Parietal lobe (tissue), 2 donors: Measurements from ENCODE around the gene DUSP1.

DNA sequence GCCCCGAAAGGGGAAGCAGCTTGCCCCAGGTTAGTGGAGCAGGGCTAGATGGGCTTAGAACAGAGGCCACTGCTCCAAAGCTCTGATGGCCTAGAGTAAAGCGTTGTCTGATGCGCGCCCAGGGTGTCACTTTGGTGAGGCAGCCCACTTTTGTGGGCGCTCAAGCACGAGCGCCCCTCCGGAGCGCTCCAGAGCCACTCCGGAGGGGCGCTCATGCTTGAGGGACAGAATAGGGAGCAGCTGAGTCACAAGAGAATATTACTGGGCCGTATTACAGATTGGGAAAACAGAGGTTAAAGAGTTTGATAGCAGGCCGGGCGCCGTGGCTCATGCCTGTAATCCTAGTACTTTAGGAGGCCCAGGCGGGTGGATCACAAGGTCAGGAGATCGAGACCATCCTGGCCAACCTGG, 7.0 kb downstream of the DUSP1 start:
- RAMPAGE, long total RNA = no peak

DNA sequence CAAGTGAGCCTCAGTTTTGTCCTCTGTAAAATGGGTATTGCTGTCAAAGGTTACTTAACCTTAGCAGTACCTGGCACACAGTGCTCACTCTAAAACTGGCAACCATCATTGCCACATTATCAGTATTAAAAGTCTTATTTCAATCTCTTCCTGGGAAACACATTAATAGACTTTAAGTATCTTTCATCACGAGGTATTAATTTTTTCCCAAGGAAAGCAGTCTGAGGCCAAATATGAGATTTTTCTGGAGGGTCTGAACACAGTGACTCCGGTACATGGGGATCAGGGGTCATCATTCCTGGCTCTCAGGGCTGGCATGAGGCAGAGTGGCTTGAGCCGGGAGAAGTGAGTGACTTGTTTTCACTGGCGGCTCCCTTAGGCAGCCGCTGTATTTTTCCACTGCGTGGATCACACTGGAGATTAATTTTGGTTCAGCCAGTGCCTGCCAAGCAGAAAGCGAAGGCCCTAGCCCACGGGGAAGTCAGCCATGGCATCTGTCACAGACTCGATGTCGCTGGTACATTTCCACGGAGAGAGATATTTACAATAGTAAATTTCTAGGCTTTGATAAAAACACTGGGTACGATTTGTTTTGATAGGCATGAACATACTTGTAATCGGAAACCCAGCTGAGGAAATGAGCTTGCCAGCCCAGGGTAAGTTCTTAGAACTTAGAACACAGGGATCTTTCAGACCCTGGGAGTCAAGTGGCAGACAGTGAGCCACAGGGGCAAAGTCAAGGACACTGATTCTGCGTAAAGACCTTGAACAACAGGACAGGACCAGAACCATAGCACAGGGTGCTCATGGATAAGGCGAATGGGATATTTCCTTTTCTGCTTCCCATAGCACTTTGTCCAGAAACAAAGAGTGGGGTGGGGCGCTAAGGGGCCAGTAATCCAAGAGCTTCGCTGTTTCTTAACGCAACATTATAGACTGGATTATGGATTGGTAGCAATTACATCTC, 4.7 kb downstream of the DUSP1 start:
- RAMPAGE, long total RNA = no peak

DNA sequence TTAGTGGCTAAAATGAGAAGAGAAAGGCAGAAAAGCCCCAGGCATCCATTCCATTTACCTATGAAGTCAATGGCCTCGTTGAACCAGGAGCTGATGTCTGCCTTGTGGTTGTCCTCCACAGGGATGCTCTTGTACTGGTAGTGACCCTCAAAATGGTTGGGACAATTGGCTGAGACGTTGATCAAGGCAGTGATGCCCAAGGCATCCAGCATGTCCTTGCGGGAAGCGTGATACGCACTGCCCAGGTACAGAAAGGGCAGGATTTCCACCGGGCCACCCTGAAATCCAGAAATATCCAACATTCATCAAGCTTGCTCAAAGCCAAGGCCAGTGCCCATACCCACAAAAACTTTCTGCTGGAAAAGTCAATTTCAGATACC, 1.5 kb downstream of the DUSP1 start:
- RAMPAGE, long total RNA = no peak

GRCh38 chr5:172770479-172771292, at the start of gene DUSP1:
TSS of gene DUSP1 (minus strand) at chr5:172771195.
- RAMPAGE, long total RNA = no peak

- RAMPAGE, long total RNA = no peak
These were observed 459 bp upstream of the DUSP1 start for GRCh38 chr5:172771293-172772015.

- RAMPAGE, long total RNA = no peak
These were observed 24.3 kb upstream of the DUSP1 start for GRCh38 chr5:172795064-172795877.

DNA sequence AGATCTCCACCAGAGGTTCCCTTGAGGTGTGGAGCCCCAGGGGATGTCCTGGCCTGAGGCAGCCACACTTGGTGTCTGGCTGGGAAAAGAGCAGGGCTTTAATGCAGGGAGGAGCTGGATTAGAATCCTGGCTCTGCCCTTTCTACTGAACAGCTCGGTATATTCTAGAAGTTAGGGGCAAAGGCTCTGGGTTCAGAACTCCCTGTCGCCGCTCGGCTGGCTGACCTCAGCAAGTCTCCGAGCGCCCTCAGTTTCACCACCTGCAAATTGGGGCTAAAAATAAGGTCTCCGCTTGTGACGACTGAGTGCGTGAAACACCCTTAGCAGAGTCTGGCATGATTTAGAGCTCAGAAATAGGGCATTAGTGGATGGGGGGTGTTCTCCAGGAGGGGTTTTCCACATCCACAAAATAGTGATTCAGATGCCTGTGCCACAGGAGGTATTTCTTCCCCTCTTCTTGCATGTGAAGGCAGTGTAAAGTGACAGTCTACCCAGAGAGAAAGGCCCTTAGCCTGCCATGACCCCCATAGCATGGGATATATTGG, 1.2 kb downstream of the ERGIC1 start:
- RAMPAGE, long total RNA = no peak

DNA sequence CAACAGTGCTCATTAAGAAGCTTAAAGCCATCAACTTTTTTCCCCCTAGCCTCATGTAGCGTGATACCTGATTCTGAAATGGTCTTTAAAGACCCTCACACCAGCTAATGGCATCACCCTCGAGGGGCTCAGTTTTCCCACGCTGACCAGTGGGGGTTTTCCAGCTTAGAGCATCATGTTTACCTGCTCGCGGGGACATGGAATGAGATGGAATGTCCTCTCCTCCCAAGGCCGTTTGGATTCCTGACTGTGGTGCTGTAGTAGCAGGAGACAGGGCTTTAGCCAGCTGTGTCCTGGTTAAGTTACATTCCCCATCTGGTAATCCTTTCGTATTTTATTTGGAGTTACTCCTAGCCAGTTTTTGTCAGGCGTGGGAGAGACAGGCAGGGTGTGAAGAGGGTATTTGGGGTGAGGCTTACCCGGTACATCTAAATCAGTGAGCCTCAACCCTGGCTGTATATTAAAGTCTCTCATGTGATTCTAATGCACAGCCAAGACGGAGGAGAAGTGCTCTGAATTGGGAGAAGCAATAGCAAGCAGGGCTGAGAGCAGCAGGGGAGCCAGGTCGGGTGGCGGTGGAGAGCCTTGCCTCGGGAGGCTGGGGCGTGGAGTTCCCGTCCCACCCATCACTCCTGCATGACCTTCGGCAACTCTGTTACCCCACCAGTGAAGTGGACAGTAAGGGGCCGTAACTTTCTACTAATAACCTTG, 6.1 kb downstream of the ERGIC1 start:
- RAMPAGE, long total RNA = no peak

DNA sequence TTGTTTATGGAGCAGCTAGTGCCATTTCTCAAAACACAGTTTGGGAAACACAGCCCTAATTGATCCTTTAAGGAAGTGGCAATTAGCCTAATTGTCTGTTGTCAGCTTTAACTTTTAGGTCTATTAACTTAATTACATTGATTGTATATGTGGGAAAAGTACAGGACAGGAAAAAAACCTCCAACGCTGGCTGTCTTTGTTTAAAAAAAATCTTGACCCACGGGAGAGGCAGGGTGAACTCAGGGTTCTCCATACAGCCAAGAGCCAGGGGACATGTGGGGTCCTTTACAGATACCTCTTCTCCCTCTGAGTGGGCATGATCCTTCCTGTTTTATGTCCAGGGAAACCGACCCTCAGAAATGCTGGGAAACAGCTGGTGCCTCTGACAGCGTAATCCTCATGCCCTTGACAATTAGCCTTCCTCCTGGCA, 7.0 kb downstream of the ERGIC1 start:
- RAMPAGE, long total RNA = no peak

DNA sequence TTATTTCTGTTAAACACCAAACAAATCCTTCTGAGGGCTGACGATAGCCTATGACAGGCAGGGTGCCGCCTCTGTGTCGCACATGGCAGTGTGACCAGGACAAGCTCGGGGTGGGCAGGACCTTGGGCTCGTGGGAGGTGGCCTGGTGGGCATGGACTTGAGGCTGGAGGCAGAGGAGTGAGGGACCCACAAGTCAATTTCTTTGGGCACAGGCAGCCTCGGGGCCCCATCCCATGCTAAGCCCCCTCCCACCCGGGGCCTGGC, 10.3 kb downstream of the ERGIC1 start:
- RAMPAGE, long total RNA = no peak

- RAMPAGE, long total RNA = no peak
These were observed 11.1 kb downstream of the ERGIC1 start for GRCh38 chr5:172844945-172845748.

GRCh38 chr5:172853454-172854032, 19.5 kb downstream of the ERGIC1 start:
- RAMPAGE, long total RNA = no peak

DNA sequence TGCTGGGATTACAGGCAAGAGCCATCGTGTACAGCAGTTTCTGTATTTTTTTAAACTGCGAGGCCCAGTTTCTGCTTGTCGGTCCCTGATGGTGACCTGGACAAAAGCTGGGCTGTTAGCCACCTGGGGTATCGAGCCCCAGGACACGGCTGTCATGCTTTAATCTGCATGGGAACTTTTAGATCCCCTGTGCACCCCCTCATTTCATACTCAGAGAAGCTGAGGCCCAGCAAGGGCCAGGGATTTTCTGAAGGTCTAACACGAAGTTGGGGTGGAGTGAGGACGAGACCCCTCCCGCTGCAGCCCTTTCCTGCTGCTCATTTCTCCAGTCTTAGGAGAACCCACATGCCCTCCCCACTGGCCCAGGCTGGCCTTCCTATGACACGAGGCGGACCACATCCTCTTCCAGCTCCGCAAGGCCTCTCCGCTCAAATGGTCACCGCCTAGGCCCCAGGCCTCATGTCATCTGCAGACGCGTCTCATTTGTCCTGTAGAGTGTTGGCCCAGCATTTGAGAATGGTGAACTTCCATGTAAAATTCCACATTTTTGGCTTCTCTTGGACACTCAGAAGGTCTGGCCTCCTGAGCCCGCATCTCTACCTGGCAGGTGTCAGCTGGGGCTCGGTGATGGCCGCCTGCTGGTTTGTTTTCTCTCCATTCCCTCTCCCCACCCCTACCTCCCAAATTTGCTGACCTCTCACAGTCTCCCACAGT, 51.5 kb downstream of the ERGIC1 start:
- RAMPAGE, long total RNA = no peak

GRCh38 chr5:172897354-172898188, 61.7 kb upstream of the RPL26L1 start:
- RAMPAGE, long total RNA = no peak

DNA sequence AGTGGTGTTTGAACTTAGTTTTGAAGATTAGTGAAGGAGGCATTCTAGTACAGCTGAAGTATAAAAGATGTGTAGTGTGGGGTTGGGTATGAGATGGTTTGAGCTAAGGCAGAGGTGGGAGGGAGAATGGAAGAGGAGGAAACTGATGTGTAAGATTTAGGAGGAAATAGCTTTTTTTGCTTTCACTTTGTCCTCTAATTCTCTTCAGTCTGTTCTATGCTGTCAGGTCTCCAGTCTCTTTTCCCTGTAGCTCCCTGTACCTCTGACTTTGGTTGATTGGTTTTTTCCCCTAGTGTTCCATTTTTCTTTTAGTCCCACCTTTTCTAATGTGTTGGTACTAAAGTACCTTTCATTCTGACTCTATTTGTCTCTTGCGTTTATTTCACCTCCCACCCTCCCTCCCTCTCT, 9.1 kb downstream of the CREBRF start:
- RAMPAGE, long total RNA = no peak

GRCh38 chr5:173228537-173229118, 6.4 kb downstream of the NKX2-5 start:
- RAMPAGE, long total RNA = no peak

DNA sequence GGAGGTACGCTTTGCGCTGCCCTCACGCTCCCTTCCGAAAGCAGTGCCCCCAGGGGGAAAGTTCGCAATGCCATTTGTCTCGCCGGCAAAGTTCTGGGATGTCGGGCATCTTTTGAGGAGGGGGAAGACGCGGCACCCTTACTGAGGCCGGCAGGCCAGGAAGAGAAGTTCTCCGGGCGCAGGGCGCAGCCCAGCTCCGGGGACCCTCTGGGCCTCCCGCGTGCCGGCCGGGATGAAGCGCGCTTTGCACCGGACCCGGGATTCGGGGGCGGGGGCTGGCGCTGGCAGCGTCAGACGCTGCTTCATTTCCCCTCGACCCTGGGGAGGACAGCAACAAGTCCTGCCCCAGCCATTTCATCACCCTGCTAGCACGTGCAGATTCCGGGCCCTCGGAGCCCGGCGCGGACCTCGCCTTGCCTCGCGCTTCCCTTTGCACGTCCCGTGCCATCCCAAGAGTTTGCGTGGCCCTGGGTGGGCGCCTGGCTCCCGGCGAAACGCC, 691 bp downstream of the STC2 start:
- RAMPAGE, long total RNA = no peak

- RAMPAGE, long total RNA = no peak
These were observed 3.7 kb upstream of the STC2 start for GRCh38 chr5:173331825-173332312.

- RAMPAGE, long total RNA = no peak
These were observed 129.1 kb upstream of the STC2 start for GRCh38 chr5:173457159-173457828.

DNA sequence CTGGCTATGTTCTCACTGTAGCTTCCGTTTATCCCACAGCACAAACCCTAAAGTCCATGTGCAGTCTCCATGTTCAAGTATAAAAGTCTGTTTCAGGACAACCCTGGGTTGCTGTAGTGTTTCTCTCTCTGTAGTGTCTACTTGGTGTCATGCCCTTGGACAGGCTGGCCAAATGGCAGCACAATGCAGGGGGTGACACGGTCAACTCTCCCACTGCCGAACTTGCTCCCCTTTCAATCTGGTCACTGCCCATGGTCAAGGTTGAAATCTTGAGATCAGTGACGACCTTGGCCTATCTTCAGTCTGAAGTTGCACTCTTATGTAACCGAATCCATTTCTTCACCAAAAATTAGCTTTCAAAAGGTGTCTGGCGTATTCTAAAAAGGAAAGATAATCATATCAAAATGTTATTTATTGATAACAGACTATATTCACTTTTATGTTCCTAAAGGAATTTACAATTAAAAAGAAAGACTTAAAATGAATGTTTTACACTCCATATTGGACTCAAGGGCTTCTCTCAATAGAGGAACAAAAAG, 8.5 kb downstream of the BOD1 start:
- RAMPAGE, long total RNA = no peak